Ovary (tissue), 7 donors: ENCODE measurements around a stretch of chr3.

GRCh38 chr3:186991612-186992408 lies 61.5 kb downstream of the ST6GAL1 start:
- PRO-cap, 7 experiments, result no peak in any of the 7 experiments
- RAMPAGE, long total RNA, 2 experiments, result no peak in any of the 2 experiments

DNA sequence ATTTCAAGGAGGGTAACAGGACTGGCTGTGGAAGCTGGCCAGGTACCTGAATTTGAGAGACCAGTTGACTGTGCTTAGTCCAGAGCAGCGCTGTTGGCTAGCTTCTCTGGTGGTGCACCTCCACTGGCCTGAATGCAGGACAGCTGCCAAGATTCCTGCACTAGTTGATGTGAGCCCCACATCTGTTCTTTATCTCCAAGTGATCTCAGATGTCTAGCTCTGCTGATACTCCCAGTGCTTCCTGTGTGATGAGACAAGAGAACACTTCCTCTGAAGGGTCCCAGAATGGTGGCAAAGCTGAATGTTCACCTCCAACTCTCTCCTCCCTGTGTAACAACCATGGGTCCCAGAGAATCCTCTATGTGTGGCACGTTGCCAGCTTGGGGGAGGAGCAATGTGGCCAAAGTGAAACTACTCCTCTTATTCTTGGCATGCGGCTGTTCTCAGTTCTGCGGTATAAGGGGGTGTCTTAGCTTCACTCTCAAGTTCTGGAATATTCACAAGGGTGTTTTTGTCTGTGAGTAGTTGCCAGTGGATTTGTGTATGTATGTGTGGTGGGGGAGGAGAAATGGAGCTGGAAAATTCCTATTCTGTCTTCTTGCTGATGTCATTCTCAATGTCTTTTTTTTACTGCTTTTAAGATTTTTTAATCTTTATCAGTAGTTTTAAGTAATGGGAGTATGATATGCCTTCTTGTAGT lies 37.6 kb downstream of the RPL39L start:
- PRO-cap, 7 experiments, result no peak in any of the 7 experiments
- RAMPAGE, long total RNA, 2 experiments, result no peak in any of the 2 experiments

GRCh38 chr3:187186967-187187590 lies 10.2 kb upstream of the RTP1 start:
- PRO-cap, 7 experiments, result no peak in any of the 7 experiments
- RAMPAGE, long total RNA, 2 experiments, result no peak in any of the 2 experiments

- PRO-cap, 7 experiments, result no peak in any of the 7 experiments
- RAMPAGE, long total RNA, 2 experiments, result no peak in any of the 2 experiments
These were observed 132.5 kb downstream of the SST start for GRCh38 chr3:187537726-187538084.

- PRO-cap, 7 experiments, result no peak in any of the 7 experiments
- RAMPAGE, long total RNA, 2 experiments, result no peak in any of the 2 experiments
These were observed 20.1 kb downstream of the BCL6 start for GRCh38 chr3:187724980-187725732.

DNA sequence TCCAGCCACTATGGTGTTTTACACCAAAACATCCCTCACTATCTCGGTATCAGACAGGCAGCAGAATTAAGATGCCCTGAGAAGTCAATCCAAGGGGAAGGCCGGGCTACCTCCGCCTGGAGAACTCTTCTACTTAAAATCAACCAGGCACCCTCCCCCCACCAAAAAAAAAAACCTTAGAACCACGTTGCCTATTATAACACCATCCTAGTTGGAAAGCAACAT lies 3.5 kb downstream of the BCL6 start:
- PRO-cap, 7 experiments, result peak in 2 of 7 experiments; most common minus-strand start position 127 of the sequence (in 1)
- RAMPAGE, long total RNA, 2 experiments, result no peak in any of the 2 experiments

- PRO-cap, 7 experiments, result no peak in any of the 7 experiments
- RAMPAGE, long total RNA, 2 experiments, result no peak in any of the 2 experiments
These were observed 28.7 kb upstream of the BCL6 start for GRCh38 chr3:187773594-187774750.

DNA sequence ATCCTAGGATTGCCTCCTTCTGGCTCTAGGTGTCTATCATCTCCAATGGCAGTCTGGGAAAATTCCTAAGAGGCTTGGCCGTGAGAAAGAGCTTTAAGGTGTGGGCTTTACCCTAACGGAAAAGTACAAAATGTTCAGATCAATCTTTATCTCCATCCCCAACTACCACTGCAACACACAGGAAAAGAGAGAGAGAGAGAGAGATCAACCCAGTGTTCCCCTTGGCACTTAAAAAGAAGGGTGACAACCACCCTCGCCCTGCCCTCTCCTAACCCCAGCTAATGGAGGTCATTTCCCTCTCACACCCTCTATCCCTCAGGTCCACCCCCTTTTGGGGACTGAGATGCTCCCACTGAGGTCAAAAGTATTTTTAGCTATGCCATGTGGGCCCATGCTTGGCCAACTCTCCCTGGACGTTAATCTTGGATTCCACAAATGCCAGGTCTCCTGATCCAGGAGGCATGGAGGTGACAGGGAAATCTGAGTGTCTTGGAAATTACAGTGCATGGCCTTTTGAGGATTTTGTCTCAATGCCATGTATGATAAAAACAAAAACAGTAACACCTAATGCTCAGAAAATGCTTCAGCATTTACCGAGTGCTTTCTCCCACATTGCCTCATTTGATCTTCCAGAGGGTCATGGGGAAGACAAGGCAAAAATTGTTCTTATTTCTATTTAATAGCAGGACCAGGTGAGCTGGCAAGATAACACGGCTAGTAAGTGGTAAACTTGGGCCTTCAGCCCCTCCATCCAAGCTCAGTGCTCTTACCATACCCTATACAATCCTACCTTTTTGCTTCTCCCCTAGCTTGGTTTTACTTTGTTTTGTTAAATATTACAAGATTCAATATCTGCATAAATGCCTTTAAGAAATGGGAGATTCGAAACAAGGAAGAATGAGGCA lies 203.1 kb upstream of the BCL6 start:
- PRO-cap, 7 experiments, result no peak in any of the 7 experiments
- RAMPAGE, long total RNA, 2 experiments, result no peak in any of the 2 experiments

GRCh38 chr3:187957295-187957599 lies 196.7 kb upstream of the LPP start:
- PRO-cap, 7 experiments, result no peak in any of the 7 experiments
- RAMPAGE, long total RNA, 2 experiments, result no peak in any of the 2 experiments

DNA sequence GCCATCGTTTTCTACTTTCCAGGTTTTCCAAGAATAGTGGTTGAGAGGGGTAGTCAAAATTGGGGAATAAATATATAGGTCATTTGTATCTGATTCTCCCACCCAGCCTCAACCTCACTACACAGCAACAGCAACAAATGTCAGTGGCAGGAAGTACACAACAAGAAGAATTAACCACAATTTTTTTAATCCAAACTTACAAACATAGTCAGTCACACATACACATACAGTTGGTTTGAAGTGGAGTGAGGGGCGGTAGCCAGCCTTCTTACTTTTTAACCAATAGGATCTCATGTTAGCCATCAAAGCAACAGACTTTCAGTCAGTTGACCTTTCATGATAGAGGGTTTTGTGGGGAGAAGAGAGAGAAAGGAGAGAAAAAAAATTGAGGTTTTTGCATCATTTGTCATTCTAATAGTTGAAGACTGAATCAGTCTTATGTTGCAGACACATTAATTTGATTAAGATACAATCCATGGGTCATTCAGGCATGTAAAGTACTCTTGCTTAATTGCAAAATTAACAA lies 159.8 kb upstream of the LPP start:
- PRO-cap, 7 experiments, result no peak in any of the 7 experiments
- RAMPAGE, long total RNA, 2 experiments, result no peak in any of the 2 experiments

- PRO-cap, 7 experiments, result no peak in any of the 7 experiments
- RAMPAGE, long total RNA, 2 experiments, result no peak in any of the 2 experiments
These were observed 153.5 kb upstream of the LPP start for GRCh38 chr3:188000251-188001104.

DNA sequence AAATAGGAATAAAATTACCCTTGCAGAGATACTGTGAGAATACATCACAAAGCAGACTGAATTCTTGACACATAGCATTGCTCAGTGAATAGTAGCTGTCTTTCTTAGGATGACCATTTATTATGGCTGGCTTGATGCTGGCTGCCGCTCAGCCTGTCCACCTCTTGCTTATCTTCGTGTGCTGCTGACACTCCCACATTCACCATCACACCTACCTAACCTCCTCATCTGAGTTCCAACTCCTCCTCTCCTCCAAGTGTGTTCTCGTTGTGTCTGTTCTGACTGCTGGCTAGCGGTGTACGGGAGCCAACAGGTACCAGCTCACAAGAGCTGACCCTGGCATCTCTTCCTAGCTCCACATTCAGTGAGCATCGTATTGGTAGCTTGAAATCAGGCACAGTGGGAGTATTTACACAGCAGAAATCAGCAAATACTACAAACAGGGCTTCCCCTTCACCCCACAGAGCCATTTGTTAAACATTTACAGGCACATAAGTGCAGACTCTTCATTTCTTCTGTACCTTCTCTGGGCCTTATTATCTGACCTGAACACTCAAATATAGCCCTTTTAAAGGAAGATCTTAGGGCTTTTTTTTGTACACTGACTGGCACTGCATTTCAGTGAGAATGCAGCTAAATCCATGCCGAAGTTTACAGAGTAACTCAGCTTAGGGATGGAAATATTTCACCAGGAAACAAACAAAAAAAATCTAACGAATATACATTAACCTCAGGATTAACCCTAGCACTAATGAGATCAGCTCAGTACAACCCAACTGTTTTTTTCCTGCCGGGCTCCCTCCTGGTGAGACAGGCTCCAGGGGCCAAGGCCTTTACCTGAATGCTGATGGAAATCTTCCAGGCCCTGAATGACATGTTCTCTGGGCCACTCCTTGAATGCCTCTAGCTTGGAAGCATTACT lies 150.6 kb upstream of the LPP start:
- PRO-cap, 7 experiments, result no peak in any of the 7 experiments
- RAMPAGE, long total RNA, 2 experiments, result no peak in any of the 2 experiments

DNA sequence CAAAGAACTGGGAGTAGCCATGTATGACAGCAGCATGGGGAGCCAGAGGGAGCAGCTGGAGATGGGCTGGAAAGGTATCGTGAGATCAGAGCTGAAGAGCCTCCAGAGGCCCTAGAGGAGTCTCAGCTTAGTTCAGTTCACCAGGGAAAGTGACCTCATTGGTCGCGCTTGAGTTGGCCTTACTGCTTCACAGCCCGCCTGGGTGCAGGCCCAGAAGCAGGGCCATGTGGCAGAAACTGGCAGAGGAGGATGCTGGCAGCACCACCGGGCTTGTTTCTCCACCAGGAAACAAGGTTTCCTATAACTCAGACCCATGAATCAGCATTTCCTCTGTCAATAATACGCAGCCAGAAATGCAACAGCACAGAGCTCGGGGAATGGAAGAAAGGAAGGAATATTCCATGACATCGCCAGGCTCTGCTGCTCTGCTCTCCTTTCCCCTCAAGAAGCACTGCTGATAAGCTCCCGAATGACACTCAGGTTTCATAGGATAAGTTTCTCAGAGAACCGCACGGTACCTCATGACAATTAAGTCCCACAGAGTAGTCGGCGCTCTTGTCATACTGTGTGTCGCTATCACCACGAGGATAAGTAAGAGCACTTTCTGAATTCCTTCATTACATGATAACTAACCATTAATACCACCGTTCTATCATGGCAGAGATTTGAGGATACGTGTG lies 147.1 kb upstream of the LPP start:
- PRO-cap, 7 experiments, result no peak in any of the 7 experiments
- RAMPAGE, long total RNA, 2 experiments, result no peak in any of the 2 experiments

- PRO-cap, 7 experiments, result peak in 7 of 7 experiments; most common plus-strand start chr3:188051955 (in 7); most common minus-strand start chr3:188051896 (in 4)
- RAMPAGE, long total RNA, 2 experiments, result no peak in any of the 2 experiments
These were observed 102.3 kb upstream of the LPP start for GRCh38 chr3:188051724-188052064.

- PRO-cap, 7 experiments, result no peak in any of the 7 experiments
- RAMPAGE, long total RNA, 2 experiments, result no peak in any of the 2 experiments
These were observed 18.1 kb downstream of the LPP start for GRCh38 chr3:188172057-188172535.

DNA sequence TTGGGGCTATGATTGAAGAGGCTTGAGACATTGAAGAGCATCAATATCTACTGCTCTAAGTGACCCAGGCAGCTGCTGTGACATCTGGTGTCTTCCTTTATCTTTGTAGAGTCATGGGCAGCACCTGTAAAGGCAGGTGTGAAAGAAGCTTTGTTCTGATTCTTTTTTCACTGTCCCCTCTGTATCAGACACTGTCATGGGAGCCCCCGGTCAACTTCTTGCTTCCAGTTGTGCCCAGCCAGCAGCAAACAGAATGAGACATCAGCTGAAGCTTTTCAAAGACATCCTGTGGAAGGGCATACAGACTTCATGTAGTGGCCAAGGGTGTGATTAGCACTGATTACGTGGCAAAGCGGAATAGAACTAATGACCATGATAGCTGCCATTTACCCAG lies 29.3 kb downstream of the LPP start:
- PRO-cap, 7 experiments, result no peak in any of the 7 experiments
- RAMPAGE, long total RNA, 2 experiments, result no peak in any of the 2 experiments

- PRO-cap, 7 experiments, result no peak in any of the 7 experiments
- RAMPAGE, long total RNA, 2 experiments, result no peak in any of the 2 experiments
These were observed 30.4 kb downstream of the LPP start for GRCh38 chr3:188184174-188185018.

DNA sequence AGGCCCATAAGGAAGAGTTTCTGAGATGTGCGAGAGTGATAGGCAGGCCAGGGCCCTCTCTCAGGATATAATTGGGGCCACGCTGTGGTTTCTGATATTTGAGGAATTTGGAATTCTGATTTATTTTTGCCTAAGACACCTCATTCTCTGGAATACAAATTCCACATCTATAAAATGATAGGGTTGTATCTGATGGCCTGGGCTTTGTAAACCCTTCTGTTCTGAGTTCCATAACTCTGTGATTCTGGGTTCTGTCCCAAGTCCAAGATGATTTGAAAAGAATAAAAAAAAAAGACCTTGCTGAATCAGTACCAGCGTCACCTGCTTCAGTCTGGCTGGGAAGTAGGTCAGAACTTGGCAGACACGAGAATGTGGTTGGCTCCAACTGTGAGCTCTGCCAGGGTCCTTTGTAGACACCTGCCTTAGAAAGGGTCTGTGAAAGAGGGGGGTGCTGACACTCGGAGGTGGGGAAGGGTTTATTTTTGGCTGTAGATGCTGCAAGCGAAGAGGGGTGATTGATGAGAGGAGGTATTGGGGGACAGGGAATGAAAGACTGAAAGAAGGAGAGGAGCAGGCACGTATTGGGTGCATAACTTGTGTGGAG lies 35.5 kb downstream of the LPP start:
- PRO-cap, 7 experiments, result no peak in any of the 7 experiments
- RAMPAGE, long total RNA, 2 experiments, result no peak in any of the 2 experiments

DNA sequence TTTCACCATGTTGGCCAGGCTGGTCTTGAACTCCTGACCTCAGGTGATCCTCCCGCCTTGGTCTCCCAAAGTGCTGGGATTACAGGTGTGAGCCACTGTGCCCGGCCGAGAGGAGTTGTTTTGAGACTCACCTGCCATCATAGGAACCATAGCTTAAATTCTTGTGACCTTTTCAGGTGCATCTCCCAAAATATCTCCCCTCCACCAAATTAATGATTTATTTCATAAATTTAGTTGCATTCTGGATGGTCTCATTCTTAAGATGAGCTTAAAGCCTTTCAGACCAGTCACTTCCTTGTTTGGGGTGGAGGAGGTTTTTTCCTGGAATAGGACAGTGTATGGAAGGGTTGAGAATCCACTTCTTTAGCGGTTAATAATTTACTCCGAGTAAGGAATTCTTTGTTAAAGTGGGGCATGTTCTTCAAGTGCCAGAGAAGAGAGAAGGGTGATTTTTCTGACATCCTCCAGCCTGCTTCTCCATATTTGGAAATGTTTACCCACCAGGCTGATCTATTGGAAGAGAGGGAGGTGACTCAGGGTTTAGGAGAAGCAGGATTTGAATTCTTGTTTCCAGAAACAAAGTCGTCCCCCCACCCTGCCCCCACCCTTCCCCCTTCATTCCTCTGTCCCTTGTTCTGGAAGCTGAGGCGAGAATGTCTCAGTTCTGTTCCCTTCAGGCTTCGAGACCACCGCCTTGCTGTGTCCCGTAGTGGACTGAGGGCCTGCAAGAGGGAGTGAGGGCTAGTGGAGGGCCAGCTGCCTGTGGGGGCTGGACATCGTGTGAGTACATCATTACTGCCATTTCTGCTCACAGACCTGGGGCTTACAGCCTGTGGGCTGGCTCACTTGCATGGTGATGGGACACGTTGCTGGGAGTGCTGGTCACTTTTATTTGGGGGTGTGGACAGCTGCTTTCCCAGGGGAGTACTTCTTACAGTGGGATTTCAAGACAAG lies 58.4 kb downstream of the LPP start:
- PRO-cap, 7 experiments, result peak in 3 of 7 experiments; most common plus-strand start position 661 of the sequence (in 2); most common minus-strand start position 478 of the sequence (in 1)
- RAMPAGE, long total RNA, 2 experiments, result no peak in any of the 2 experiments

DNA sequence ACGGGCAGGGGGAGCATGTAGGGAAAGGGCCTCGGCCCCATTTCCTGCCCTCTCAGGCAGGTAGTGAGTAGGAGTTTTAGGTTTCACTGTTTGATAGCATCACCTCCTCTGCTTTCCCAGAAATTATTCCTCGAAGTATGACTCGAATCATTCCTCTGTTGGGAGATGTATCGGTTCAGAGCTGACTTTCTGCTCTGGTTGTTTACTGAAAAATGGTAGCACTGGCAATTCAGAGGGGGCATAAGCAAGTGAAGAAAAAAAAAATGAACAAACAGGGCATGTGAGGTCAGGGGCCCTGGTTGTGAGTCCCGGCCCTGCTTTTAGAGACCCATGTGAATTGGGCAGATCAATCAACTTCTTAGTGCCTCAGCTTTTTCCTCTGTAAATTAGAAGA lies 130.8 kb downstream of the LPP start:
- PRO-cap, 7 experiments, result no peak in any of the 7 experiments
- RAMPAGE, long total RNA, 2 experiments, result no peak in any of the 2 experiments